ENCODE results near the gene CASQ2.

DNA sequence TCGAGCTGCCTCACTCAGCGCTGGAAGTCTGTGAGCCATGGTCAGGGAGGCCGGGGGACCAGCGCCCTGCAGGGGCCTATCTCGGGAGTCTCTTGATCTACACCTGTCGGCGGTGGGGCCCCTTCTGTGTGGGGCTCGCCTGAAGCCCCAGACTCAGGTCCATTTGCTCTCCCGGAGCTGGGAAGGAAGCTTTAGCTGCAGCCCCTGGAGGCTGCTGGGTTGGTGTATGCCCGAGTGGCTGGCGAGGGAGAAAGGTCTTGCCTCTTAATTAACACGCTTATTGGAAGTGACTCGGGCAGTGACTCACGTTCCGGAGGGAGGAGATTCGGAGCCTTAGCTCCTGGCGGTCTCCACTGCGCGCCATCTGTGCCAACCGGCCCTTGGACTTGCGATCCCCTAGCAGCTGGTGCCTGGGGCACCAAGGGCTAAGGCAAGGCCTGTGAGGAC is 1.1 kb upstream of the SYT6 start:
CAGE:
- cytosol, long polyA minus RNA, result no peak
- cytosol, long polyA plus RNA, result no peak
- long polyA plus RNA, result no peak
- nucleus, long polyA minus RNA, result no peak
- nucleus, long polyA plus RNA, result no peak

CAGE:
- cytosol, long polyA minus RNA, result no peak
- cytosol, long polyA plus RNA, result no peak
- long polyA plus RNA, result no peak
- nucleus, long polyA minus RNA, result no peak
- nucleus, long polyA plus RNA, result no peak
Observed at GRCh38 chr1:114345779-114346845, 164.9 kb downstream of the TRIM33 start.

DNA sequence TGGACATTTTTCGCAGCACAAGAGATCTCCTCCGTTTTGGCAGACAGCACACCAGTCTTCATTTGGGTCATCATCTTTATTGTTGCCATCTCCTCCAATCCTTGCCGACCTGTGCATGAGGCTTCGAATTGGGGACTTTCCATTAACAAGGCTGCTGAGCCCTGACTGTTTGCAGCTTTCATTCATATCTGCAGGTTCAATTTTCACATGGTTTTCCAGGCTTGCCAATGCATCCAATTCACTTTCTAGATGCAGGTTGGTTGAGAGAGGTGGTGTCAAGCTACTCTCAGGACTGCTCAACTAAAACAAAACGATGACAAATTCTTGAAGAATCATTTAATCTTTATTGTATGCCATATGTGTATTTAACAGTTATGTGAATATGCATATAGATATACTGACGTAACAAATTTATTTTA is 105.5 kb downstream of the TRIM33 start:
CAGE:
- cytosol, long polyA minus RNA, result no peak
- cytosol, long polyA plus RNA, result no peak
- long polyA plus RNA, result no peak
- nucleus, long polyA minus RNA, result no peak
- nucleus, long polyA plus RNA, result no peak

DNA sequence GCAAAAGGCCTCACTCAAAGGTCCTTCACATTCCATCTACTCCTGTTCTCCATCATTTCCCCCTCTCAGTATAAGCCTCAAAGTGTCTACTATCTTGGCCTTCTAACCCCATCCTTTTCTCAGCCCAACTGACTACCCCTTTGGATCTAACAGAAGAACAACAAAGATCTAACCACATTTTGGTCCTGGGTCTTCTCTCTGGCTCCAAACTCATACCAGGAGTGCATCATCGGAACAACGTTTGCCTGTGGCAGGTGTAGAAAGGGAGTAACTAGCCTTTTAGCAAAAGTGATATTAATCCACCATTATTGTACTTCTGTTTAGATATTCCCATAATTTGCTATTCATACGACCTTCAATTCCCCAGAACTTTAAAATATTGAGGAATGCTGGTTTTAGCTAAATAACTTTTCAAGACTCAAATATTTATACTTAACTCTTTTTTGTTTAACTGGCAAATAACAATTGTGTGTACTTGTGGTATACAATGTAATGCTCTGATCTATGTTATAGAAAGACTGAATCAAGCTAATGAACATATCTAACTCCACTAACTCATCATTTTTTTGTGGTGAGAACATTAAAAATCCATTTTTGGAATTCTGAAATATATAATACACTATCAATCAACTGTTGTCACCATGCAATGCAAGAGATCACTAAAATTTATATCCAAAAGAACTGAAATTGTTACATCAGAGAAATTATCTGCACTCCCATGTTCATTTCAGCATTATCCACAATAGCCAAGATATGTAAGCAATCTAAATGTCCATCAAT is 90.6 kb downstream of the TRIM33 start:
CAGE:
- cytosol, long polyA minus RNA, result no peak
- cytosol, long polyA plus RNA, result no peak
- long polyA plus RNA, result no peak
- nucleus, long polyA minus RNA, result no peak
- nucleus, long polyA plus RNA, result no peak

CAGE:
- cytosol, long polyA minus RNA, result no peak
- cytosol, long polyA plus RNA, result no peak
- long polyA plus RNA, result no peak
- nucleus, long polyA minus RNA, result no peak
- nucleus, long polyA plus RNA, result no peak
Observed at GRCh38 chr1:114565222-114565884, 16.1 kb downstream of the BCAS2 start.

DNA sequence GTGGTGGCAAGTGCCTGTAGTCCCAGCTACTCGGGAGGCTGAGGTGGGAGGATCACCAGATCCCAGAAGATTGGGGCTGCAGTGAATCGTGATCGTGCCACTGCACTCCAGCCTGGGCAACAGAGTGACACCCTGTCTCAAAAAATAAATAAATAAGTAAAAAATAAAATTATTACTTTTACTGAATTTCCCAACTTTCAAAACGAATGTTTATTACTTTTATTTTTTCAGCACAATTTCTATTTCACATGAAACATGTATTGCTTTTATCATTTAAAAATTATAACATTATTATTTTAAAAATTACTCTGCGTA is 684 bp downstream of the AMPD1 start:
CAGE:
- cytosol, long polyA minus RNA, result no peak
- cytosol, long polyA plus RNA, result no peak
- long polyA plus RNA, result no peak
- nucleus, long polyA minus RNA, result no peak
- nucleus, long polyA plus RNA, result no peak

DNA sequence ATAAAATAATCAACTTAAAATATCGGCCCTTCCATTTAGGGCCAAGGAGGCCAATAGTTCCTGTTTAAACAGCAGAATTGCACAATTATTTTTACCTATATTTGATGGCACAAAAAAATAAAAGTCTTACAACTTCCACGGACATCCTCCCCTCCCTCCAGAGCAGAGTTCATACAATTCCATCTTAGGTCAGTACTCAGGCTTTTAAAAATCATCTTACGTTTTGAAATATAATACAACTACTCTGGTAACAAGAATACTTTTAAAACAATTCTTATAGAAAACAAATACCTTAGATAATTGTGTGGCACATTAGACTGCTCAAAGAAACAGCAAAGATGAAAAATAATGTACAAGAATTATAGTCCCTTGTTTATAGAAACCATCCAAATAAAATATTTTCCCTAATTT is 9.2 kb upstream of the AMPD1 start:
CAGE:
- cytosol, long polyA minus RNA, result no peak
- cytosol, long polyA plus RNA, result no peak
- long polyA plus RNA, result start-site peak on the minus strand centred at position 170 of the sequence, 66 bp wide, 385 and 307 reads in 2 replicates
- nucleus, long polyA minus RNA, result no peak
- nucleus, long polyA plus RNA, result no peak

DNA sequence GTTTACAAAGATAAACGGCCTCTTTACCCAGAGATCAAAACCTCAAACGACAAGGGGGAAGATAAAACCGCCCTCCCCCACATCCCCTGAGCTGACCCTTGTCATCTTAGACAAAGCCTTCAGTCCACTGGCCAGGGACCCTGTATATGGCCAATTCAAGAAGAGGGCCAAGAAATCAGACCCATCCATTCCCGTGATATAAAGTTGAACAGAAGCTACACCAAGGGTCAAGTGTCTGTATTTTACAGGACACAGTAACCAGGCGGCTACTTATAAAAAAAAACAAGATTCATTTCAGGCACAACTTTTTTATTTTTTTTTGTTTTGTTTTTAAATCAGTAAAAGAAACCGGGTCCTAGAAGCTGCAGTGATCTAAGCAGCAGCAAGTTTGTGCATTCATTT is 430 bp upstream of the NRAS start:
CAGE:
- cytosol, long polyA minus RNA, result no peak
- cytosol, long polyA plus RNA, result no peak
- long polyA plus RNA, result no peak
- nucleus, long polyA minus RNA, result no peak
- nucleus, long polyA plus RNA, result no peak

CAGE:
- cytosol, long polyA minus RNA, result no peak
- cytosol, long polyA plus RNA, result no peak
- long polyA plus RNA, result no peak
- nucleus, long polyA minus RNA, result no peak
- nucleus, long polyA plus RNA, result no peak
Observed at GRCh38 chr1:115089835-115090572, 701 bp upstream of the TSPAN2 start.

CAGE:
- cytosol, long polyA minus RNA, result no peak
- cytosol, long polyA plus RNA, result no peak
- long polyA plus RNA, result no peak
- nucleus, long polyA minus RNA, result no peak
- nucleus, long polyA plus RNA, result no peak
Observed at GRCh38 chr1:115179186-115180068, 90.1 kb upstream of the TSPAN2 start.

GRCh38 chr1:115768430-115769275 is at the start of gene CASQ2:
Gene CASQ2, minus strand, starts transcription at chr1:115768714.
CAGE:
- cytosol, long polyA minus RNA, result no peak
- cytosol, long polyA plus RNA, result no peak
- long polyA plus RNA, result no peak
- nucleus, long polyA minus RNA, result no peak
- nucleus, long polyA plus RNA, result no peak

CAGE:
- cytosol, long polyA minus RNA, result no peak
- cytosol, long polyA plus RNA, result no peak
- long polyA plus RNA, result no peak
- nucleus, long polyA minus RNA, result no peak
- nucleus, long polyA plus RNA, result no peak
Observed at GRCh38 chr1:115782628-115783283, 14.2 kb upstream of the CASQ2 start.

CAGE:
- cytosol, long polyA minus RNA, result no peak
- cytosol, long polyA plus RNA, result no peak
- long polyA plus RNA, result no peak
- nucleus, long polyA minus RNA, result no peak
- nucleus, long polyA plus RNA, result no peak
Observed at GRCh38 chr1:115829316-115829600, 11.7 kb downstream of the NHLH2 start.

CAGE:
- cytosol, long polyA minus RNA, result no peak
- cytosol, long polyA plus RNA, result no peak
- long polyA plus RNA, result no peak
- nucleus, long polyA minus RNA, result no peak
- nucleus, long polyA plus RNA, result no peak
Observed at GRCh38 chr1:115977444-115978196, 1.3 kb downstream of the SLC22A15 start.

DNA sequence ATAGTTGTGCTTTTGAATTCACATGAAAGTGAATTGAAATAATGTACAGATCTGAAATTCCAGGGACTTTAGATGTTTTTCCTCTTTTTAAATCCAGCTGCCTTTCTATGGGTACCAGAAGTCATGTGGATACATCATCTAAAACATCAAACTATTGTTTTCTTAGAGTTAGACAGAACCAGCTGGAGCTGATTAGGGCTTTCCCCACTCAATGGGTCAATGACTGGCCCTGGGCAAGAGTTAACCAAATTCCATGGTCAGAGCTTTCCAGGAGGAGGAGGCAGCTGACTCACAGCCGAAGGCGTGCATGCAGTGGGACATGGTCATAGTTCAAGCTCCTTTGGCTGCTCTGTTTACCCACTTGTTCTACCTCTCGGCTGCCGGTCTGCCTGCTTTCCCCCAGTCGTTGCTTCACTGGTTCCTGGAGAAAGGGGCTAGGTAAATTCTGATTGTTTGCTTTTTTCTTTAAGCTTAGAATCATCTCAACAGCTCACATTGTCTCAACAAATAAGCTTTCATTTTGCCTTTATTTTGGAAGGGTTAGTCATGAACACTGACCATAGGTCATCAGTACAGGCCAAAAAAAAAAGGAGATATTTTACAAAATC is 11.7 kb downstream of the MAB21L3 start:
CAGE:
- cytosol, long polyA minus RNA, result no peak
- cytosol, long polyA plus RNA, result no peak
- long polyA plus RNA, result no peak
- nucleus, long polyA minus RNA, result no peak
- nucleus, long polyA plus RNA, result no peak

DNA sequence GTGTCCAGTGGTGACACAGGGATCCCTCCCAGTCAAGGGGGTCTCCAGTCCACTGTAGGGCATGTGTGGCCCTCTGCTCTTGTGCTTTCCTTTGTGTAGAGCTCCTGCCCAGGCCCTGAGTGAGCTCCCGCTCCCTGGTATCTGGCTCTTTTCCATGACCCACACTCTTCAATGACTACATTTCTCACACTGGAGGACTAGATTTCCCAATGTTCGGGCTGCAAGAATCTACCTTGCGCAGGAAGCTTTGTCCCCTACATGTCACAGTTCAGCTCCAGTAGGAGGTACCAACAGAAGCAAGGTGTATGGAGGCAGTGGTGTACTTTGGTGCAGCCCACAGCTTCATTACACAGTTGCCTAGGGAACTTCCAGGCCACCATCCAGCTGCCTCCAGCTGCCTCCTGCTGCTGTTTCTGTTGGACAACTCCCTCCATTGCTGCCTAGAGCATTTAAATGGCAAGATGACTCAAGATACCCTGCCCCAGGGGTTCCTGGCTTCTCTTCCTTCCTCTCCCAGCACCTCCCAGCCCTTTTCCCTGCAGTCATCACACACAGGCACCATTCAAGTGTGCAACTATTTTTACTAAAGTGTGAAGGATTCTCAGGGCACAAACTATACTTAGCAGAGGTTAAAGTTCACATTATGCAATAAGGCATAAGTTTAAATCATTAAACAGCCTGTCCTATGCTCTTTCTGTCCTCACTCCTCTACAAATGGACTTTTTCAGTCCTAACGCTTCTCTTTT is 39.0 kb upstream of the ATP1A1 start:
CAGE:
- cytosol, long polyA minus RNA, result no peak
- cytosol, long polyA plus RNA, result no peak
- long polyA plus RNA, result no peak
- nucleus, long polyA minus RNA, result no peak
- nucleus, long polyA plus RNA, result no peak

DNA sequence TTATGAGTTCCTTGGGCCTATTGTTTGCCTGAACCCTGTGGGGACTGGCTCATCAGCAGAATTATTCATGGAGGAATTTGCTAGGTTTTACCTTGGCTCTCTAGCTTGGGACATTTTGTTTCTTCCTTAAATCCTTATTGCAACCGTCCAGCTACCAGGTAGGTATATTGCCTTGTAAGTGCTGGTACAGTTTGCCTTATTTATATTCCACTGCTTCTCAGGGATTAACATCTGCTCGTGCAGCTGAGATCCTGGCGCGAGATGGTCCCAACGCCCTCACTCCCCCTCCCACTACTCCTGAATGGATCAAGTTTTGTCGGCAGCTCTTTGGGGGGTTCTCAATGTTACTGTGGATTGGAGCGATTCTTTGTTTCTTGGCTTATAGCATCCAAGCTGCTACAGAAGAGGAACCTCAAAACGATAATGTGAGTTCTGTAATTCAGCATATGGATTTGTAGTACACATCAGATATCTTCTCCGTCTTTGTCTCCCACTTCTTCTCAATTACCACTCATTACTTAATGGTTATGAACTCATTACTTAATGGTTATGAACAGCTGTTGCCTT is 14.1 kb downstream of the ATP1A1 start:
CAGE:
- cytosol, long polyA minus RNA, result no peak
- cytosol, long polyA plus RNA, result no peak
- long polyA plus RNA, result no peak
- nucleus, long polyA minus RNA, result start-site peak on the plus strand centred at position 225 of the sequence, 6 bp wide, 20 reads; start-site peak on the plus strand centred at position 347 of the sequence, 13 bp wide, 41 reads; start-site peak on the plus strand centred at position 416 of the sequence, 17 bp wide, 48 reads
- nucleus, long polyA plus RNA, result no peak

CAGE:
- cytosol, long polyA minus RNA, result no peak
- cytosol, long polyA plus RNA, result no peak
- long polyA plus RNA, result no peak
- nucleus, long polyA minus RNA, result no peak
- nucleus, long polyA plus RNA, result no peak
Observed at GRCh38 chr1:116389354-116389945, 16.4 kb downstream of the ATP1A1 start.

GRCh38 chr1:116409704-116410343 is 36.8 kb downstream of the ATP1A1 start:
CAGE:
- cytosol, long polyA minus RNA, result no peak
- cytosol, long polyA plus RNA, result no peak
- long polyA plus RNA, result no peak
- nucleus, long polyA minus RNA, result no peak
- nucleus, long polyA plus RNA, result no peak

DNA sequence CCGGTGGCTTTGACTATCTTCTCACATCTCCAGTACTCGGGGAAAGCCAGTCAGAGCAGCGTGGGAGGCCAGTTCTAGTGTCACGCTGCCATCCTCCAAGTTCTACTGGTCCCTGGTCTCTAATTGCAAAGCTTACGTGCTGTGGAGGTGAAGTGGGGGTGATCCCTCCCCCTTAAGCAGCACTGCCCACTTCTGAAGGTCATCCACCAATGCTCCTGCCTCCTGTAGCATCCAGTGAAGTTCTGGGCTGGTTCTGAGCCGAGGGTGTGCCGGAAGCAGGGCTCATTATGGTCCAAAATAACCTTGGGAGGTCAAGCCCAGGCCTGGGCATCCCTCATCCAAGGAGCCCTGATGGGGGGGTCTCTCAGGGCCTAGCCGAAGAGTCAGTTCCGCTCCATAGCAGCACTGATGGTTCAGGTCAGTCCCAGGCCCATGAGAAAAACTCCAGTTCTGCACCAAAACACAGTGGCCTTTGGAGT is 94.9 kb downstream of the CD58 start:
CAGE:
- cytosol, long polyA minus RNA, result no peak
- cytosol, long polyA plus RNA, result no peak
- long polyA plus RNA, result no peak
- nucleus, long polyA minus RNA, result no peak
- nucleus, long polyA plus RNA, result no peak